Ascending aorta (tissue), 1 donor: ENCODE results near the gene ETS2.

DNA sequence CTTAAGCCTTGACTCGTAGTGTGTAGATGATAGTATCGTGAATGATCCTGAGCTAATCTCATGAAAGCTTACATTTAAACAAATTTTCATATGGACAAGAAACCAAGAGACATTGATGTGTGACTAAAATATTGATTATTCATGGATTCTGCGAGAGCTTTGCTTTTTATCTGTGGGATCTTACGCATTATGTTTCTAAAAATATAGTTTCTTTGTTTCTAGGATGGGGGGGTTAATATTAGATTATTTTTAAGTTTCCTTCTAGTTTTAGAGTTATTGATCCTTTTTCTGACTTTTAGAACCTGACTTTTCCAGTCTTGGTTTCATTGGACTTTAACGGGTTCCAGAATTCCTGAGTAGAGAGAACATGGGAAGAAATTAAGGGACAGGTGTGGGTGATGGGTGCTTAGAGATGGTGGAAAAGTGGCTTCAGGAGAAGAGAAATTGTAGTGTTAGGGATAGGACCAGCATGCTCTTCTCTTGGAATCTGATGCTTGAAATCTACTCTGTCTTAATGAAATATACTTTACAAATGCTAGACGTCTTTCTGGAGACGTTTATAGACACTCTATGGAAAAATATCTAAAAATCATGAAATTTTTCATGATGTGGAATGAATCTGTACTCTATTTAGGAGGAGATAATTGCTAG, 67.2 kb downstream of the DYRK1A start:
- PRO-cap, result no peak

DNA sequence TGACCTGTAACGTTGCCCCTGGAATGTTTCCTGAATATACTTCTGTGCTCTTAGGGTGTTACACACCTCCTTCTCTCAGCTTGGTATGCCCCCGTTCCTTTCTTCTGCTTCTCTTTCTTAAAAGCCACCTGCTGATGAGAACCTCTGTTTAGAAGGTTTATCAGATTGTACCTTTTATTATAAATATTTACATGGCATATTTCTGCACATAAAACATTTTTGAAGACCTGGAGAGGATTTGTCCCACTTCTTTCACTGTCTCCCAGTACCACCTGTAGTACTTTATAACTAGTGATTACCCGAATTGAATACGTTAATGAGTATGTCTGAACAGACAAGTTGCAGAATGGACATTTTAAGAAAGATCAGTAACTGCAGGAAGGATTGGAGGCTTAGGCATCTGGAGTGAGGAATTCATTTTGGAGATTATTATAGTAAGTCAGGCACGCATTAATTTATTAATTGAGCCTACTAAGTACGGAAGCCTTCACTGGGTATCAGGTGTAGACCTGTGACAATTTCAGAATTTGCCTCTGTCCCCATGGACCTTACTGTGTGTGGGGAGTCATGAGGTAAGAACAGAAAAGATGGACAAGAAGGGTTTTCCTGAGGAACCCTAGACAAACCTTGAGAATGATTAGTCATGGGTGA, 77.5 kb downstream of the DYRK1A start:
- PRO-cap, result no peak

DNA sequence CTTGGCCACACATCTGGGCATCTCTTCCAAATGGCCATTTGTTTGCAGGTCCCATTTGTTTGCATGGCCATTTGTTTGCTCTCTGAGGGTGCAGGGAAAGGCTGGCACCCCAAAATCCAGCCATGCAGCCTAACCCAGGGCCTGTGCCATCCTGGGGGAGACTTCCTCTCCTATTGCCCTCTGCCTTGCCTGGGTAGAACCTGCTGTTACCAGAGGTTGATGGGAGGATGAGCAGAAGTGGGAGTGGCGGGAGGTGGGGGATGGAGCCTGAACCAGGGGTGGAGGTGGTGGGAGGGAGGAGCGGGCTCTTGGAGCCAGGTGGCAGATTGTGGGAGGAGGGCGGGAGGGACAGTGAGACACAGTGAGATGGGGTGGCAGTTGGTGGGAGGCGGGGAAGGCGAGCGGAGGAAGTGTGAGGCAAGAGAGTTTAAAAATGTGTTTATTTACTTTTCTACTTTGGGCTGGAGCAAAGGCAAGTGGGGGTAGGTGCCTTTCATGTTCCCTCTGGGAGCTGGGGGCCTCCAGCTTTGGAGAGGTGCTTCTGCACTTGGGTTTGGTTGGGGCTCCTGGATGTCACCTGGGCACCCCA, 87.3 kb downstream of the KCNJ6 start:
- PRO-cap, result no peak

- PRO-cap, result no peak
Observed at GRCh38 chr21:38170306-38170698, 86.5 kb upstream of the KCNJ15 start.

GRCh38 chr21:38171844-38172220, 85.0 kb upstream of the KCNJ15 start:
- PRO-cap, result no peak

DNA sequence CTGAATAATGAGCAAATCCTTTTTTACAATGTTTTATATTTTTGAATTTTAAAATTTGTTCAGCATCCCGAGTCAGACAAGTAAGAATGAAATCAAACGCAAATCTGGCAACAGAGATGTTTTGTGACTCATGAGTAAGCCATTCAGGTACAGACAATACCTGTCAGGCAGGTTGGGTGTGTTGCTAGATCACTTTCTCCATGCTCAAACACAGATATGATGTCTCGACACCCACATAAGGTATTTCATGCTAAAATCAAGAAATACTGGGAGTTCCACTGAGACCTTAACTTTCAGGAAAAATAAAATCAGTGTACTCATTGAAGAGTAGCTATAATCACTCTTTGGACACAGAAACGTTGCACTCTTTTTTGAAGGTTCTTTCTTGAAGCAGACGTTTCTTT, 22.0 kb upstream of the KCNJ15 start:
- PRO-cap, result no peak

DNA sequence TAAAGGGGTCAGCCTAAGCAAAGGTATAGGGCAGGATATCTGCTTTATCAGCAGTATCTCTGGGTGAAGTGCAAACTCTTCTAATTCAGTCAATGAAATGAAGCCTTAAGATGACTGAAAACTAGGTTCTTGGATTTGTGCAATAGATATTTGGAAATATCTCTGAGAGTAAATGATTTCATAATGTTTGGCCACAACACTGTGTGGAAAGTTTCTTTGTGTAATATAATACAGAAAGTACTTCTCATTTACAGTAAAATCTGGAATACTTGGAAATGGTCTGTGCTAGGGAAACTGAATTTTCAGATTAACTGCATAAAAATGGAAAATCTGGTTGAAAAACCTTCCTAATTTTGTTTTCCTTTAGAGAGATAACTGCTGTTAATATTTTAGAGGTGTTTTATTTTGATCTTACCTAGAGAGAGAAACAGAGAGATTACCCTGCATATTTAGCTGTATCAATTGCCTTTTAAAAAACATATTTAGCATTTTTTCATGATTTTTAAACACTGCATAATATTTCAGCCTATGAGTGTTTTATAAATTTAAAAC, 26.3 kb downstream of the KCNJ15 start:
- PRO-cap, result no peak

DNA sequence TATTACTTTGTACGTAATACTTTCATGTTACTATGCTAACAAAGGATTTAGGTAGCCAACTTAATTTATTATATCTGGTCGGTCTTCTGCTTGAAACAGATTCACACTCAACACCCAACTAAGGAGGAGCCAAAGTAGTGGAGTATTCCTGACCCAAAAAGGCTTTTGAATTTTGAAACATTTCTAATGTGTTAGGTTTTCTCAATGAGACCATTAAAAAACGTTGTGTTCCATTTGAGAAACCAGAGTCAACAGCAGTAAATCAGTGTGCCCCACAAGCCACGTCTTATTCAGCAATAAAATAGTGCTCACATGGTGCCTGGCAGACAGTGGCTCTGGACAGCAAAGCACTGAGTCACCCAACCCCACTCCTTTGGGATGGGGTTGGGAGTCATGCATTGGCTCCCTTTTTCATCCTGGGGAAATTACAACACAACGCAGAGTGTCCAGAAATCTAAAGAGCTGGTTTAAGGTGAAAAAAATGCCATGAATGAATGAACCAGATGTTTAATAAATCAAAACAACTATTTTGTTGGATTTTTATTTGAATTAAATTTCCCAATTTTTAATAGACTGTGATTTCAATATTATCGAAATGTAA, 46.5 kb downstream of the KCNJ15 start:
- PRO-cap, result no peak

DNA sequence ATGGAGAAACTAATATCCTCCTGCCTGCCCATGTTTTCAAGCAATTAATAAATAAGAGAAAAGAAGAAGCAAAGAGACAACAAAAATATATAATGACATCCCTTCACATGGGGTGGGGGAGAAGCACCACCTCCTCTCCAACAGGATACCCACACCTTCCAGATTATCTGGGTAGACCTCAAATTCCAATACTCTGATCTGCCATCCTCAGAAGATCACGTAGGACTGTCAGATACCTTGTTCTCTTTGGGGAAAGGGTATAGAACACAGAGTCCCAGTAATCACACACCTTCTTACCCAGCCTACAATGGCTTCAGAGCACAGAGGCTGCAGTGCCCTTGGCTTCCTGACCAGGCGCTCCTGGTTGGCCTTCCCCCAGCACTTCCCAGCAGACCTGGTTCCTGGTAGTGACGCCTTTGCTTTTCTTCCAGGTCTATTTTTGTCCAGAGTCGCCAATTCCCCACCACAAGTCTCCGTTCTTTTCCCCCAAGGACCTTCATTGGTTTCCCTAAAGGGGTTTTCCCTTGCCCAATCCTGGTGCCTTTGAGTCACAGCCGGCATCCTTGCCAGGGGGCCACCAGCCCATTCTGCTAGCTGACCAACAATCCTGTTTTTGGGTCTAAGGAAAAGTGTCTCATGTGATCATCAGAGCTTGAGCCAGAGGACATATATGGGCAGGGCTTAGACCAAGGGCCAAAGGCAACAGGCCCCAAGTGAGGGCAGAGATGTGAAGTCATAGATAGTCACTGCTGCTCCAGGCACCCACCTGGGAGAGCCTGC, 84.7 kb downstream of the KCNJ15 start:
- PRO-cap, result bidirectional peak, plus-strand start at position 300 of the sequence, minus-strand start at position 356 of the sequence

DNA sequence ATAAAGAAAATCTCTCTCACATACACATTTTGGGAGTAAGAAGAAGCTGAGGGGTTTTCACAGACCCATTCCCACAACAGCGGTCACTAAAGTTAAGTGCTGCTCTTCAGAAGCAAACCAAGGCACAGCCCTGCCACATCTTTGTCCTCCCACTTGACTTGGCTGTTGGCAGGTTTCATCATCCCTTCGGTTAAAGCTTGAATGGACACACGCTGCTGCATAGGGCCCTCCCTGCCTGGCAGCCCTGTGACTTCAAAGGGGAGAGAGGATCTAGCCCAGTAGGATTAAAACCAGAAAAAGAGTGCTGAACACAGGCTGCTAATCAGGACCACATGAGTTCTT, 49.7 kb downstream of the ERG start:
- PRO-cap, result unidirectional peak, minus-strand start at position 164 of the sequence

- PRO-cap, result no peak
Observed at GRCh38 chr21:38497124-38497715, 1.1 kb downstream of the ERG start.

DNA sequence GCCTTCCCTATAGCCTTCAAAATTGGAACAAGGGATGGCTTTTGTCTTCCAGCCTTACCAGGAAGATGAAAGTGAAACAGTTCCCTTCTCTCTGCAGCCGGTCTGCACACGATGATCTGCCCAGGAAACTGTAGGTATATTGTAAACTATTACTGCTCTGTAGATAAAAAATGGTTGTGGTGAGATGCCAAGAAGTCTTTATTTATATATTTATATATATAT, 65.6 kb upstream of the ETS2 start:
- PRO-cap, result no peak

DNA sequence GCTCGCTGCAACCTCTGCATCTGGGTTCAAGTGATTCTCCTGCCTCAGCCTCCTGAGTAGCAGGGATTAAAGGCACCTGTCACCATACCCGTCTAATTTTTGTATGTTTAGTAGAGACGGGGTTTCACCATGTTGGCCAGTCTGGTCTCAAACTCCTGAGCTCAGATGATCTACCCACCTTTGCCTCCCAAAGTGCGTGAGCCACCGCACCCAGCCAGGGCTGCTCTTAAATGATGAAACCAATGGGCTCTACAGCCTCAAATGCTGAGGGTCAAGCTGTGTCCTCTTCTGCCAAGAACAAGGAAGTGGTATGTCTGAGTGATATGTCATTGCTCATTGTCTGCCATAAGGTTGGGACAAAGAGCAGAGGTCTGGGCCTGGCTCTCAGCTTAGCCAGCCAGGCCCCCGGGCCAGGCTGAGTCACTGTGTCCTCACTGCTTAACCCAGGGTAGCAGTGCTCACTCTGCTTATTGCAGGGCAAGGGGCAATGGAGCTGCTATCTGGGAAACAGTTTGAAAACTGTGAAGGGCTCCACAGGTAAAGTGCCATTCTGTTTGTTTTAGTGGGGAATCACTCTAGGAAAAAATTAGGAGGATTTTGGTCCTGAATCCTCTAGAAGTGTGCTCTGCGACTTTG, 8.3 kb upstream of the ETS2 start:
- PRO-cap, result no peak

DNA sequence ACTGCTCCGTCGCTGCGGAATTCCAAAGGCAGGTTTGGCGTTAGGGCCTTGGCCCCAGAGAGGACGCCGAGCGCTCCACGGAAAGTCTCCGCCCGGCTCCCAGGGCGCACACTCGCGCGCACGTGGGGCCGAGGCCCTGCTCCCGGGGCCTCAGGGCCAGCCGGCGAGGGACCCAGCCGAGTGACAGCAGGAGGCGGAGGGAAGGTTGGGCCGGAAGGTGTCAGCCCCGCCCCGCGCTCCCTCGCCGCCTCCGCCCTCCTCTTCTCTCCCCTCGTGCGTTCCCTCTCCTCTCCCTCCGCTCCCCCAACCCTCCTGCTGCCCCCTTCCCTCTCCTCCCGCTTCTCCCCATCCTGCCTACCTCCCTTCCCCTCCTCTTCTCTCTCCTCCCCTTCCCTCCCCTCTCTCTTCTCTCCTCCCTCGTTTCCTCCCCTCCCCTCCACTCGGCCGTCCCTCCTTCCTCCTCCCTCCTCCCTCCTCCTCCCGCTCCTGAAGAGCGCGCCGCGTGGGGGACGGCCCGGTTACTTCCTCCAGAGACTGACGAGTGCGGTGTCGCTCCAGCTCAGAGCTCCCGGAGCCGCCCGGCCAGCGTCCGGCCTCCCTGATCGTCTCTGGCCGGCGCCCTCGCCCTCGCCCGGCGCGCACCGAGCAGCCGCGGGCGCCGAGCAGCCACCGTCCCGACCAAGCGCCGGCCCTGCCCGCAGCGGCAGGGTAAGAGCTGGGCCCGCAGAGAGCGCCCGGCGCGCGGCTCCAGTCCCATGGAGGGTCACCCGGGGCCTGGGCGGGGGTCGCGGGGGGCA, at the start of gene ETS2:
ETS2 (plus strand) TSS at position 517 of the 797 bp plus-strand sequence.
- PRO-cap, result bidirectional peak, plus-strand start at position 517 of the sequence, minus-strand start at position 379 of the sequence

DNA sequence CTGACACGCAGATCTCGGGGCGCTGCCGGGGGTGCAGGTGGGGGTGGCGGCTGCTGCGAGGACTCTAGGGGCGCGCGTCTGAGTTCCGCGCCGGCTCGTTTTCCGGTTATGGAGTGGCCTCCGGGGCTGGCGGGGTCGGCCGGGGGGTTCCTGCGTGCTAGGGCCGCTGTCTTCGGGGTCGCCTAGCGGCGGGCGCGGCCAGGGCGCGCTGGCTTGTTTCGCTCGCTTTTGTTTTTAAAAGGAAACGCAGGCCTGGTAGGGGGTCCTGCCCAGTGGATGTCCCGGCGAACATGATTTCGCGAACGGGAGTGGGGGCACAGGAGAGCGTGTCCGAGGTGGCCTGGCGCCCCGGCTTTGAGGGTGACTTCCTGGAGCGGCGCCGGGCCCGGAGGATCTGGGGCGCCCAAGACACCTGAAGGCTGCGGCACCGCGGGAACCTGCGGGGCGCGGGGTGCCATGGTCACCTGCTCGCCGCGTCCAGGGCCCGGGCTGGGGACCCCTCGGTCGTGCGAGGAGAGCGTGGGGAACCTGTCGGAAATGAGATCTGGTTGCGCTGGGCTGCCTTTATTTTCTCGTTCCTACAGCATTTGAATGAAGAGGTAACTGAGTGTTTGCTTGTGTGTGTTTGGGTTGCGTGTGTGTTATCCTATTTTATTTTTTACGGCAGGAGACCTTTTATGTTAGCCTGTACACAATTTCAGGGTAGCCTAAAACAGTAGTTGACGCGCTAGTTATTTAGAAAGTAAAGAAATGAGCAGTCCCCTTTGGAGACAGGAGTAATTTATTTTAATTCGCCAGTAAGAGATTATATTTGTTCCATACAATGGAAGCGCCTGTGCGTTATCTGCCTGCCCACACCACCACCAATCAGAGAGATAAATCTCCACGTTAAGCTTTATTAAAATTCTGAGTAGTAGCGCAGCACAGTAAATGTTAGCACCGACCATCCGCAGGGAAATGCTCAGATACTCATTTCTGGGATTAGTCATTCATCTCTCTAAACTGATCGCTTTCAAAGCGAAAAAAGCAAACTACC, 799 bp downstream of the ETS2 start:
- PRO-cap, result unidirectional peak, minus-strand start at position 869 of the sequence

GRCh38 chr21:38812940-38813684, 7.4 kb downstream of the ETS2 start:
- PRO-cap, result no peak

DNA sequence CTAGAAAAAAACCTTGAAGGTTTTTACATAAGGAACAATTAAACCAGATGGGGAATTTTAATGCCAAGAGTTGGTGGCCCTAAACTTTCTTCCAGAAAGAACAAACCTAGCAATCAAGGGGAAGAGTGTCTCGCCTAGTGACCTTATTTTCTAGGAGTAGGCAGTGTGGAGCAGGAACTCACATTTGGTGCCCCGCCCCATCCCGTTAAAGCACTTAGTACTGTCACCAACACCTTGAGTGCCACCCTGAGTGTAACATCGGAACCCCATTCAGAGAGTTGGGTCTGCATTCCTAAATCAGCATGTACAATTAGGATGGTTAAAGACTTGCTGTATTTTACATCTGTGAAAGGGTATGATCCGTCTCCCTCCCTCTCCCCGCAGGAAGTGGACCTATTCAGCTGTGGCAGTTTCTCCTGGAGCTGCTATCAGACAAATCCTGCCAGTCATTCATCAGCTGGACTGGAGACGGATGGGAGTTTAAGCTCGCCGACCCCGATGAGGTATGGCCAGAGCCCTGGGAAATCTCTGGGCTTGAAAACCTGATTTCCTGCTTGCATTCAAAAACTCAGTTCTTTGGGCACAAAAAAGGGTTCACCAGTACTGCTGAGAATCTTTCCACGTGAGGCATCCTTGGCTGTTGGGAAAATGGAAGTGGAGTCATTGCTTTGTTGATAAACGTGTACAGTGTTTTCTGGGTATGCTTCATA, 15.6 kb downstream of the ETS2 start:
- PRO-cap, result no peak

GRCh38 chr21:38834774-38835094, 29.0 kb downstream of the ETS2 start:
- PRO-cap, result no peak

GRCh38 chr21:38897411-38897915, 91.7 kb downstream of the ETS2 start:
- PRO-cap, result no peak

GRCh38 chr21:38910263-38911345, 104.9 kb downstream of the ETS2 start:
- PRO-cap, result no peak